HEK293 (cell line): ENCODE measurements around the gene UBE2E2.

- PRO-cap: no peak
- RRBS, 2 experiments: no CpG with 5 or more reads among the region's 3 CpGs
Observed at GRCh38 chr3:20182216-20182548, 3.8 kb downstream of the SGO1 start.

GRCh38 chr3:21042763-21043085 is 708.3 kb downstream of the ZNF385D start:
- PRO-cap: no peak
- RRBS, 2 experiments: no CpG with 5 or more reads among the region's 1 CpG

DNA sequence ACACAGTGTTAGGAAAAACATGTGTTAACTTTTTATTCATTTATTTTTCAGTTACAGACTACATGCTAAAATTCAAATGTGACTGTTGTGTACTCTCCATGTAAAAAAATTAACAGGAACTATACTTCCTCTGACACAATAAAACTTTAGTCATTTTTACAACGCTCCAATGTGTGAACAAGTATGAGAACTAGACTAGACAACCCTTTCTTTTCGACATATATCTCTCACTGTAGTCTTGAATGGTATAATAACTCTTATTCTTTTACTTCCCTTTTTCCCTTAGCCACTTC is 587.7 kb upstream of the UBE2E2 start:
- PRO-cap: no peak
- RRBS, 2 experiments: no CpG with 5 or more reads among the region's 2 CpGs

GRCh38 chr3:23202302-23202834 is 759 bp upstream of the UBE2E2 start:
- PRO-cap: no peak
- RRBS, 2 experiments: no CpG with 5 or more reads among the region's 30 CpGs

- PRO-cap: bidirectional peak, plus-strand start at chr3:23203162, minus-strand start at chr3:23202937
- RRBS, 2 experiments: 2 to 3% methylated on average over 58 to 64 of the region's 117 CpGs
Observed at GRCh38 chr3:23202835-23203929, at the start of gene UBE2E2. Gene UBE2E2 (plus strand): TSS chr3:23203327.

- PRO-cap: unidirectional peak, plus-strand start at chr3:23349236
- RRBS, 2 experiments: no CpG with 5 or more reads among the region's 2 CpGs
Observed at GRCh38 chr3:23348740-23349289, 145.7 kb downstream of the UBE2E2 start.

- PRO-cap: no peak
- RRBS, 2 experiments: no CpG with 5 or more reads among the region's 3 CpGs
Observed at GRCh38 chr3:23650624-23650892, 155.2 kb upstream of the UBE2E1 start.

DNA sequence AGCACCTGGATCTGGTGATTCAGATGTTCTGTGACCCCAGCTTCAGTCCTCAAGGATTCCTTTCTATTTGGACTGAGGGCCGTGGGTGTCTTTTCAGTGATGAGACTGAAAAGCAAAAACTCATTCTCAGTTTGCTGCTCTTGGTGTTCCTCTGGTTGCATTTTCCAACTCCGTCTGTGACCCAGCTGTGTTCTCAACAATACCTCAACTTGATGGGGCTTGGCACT is 142.6 kb upstream of the UBE2E1 start:
- PRO-cap: no peak
- RRBS, 2 experiments: no CpG with 5 or more reads among the region's 2 CpGs

DNA sequence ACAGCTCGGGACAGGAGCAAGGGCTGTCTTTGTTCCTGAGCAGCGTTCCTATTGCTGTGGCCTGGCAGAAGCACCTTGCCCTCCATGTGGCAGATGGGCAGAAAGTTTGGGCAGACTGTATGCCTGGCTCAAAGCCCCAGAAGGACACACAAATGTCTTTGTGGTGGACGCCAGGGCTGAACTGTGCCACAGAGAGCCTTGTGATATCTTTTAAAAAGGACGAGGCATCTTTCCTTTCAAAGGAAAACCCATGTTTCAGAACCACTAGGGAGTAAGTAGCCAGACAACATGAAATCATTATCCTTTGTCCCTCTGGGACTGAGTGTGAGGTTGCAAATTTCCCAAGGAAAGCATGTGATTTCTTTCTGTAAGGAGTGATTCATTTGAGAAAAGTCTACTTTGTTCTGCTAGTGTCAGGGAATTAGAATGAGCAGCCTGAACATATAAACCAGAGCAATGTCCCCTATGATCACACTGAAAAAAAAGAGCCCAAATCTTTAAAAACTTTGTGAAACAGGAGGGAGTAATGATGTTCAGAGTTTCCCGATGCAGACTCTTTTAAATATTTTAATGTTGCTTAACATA is 29.2 kb upstream of the UBE2E1 start:
- PRO-cap: no peak
- RRBS, 2 experiments: no CpG with 5 or more reads among the region's 5 CpGs

DNA sequence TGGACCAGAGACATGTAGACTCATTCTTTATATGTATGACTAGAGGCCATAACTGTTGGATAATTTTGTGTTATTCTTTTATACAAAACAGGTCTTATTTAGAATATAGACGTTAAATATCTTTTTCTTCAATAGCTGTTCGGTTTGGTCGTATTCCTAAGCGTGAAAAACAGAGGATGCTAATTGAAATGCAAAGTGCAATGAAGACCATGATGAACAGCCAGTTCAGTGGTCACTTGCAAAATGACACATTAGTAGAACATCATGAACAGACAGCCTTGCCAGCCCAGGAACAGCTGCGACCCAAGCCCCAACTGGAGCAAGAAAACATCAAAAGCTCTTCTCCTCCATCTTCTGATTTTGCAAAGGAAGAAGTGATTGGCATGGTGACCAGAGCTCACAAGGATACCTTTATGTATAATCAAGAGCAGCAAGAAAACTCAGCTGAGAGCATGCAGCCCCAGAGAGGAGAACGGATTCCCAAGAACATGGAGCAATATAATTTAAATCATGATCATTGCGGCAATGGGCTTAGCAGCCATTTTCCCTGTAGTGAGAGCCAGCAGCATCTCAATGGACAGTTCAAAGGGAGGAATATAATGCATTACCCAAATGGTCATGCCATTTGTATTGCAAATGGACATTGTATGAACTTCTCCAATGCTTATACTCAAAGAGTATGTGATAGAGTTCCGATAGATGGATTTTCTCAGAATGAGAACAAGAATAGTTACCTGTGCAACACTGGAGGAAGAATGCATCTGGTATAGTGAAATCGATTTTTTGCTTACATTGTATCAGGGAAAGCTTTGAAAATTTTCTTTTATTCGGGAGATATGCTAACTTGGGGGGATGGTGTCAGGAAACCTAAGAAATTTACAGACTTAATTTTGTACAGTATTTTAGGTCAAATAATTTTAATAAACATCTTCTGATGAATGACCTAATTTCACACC is 17.0 kb downstream of the NR1D2 start:
- PRO-cap: no peak
- RRBS, 2 experiments: no CpG with 5 or more reads among the region's 10 CpGs

DNA sequence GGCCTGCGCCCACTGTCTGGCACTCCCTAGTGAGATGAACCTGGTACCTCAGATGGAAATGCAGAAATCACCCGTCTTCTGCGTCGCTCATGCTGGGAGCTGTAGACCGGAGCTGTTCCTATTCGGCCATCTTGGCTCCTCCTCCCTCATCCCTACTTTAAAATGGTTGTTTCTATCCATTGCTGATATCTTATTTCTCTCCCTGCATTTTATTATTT is 150.2 kb downstream of the NR1D2 start:
- PRO-cap: unidirectional peak, minus-strand start at position 159 of the sequence
- RRBS, 2 experiments: no CpG with 5 or more reads among the region's 6 CpGs

DNA sequence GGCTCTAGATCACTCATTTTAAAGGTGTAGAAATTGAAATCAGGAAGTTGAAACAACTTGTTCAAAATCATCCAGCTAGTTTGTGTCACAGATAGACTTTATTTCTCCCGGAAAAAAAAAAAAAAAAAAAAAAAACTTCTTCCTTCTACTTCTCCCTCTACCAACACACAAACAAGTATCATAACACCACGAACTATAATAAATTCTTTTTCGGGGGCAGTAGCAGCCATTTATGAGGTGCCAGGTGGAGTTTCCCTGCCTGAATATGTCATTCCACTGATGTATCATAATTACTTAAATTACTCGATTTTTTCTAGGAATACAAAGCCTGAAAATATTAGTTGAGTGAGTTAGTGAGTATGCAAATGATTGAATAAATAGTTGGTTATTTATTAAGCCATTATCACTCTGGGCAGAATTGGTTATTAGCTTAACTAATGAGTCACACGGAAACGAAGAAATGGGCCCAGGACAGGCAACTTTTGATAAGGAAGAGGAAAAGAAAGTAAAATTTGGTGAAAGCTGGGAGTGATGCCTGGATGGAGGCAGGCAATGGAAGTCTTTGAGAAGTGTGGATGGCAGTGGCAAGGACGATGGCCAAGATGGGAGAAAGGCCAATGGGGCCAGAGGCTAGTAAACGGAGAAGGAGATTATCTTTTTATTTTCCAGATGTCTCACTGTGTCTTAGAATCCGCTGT is 315.8 kb upstream of the THRB start:
- PRO-cap: no peak
- RRBS, 2 experiments: no CpG with 5 or more reads among the region's 9 CpGs

DNA sequence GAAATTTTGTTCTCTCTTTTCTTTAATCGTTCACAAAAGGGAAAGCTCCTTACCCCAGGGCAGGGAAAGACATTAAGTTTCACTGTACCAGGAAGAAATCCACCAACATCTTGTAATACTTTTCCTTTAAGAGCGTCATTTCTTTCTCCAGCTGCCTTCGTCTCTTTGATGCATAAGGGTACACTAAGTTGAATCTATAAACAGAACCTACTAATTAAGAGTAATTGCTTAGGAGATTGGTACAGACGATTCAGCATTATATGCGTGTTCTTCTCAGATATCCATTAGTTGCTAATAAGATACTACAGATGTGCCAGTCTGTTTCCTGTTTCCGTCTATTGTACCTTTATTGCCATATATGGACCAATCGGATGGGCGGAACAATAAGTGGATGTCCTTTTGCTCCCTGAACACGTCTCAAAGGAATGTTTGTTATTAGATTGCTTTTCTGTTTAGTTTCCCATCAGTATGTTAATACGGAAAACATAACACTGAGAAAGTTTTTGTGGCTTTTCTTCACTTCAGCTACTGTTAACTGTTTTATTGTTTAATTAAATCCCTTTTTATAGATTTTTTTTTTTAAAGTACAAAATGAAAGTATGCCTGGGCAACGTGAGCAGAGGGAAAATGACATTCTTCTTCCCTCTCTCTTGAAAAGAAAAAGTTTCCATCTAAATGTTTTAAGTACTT is 276.6 kb upstream of the RARB start:
- PRO-cap: no peak
- RRBS, 2 experiments: no CpG with 5 or more reads among the region's 11 CpGs

DNA sequence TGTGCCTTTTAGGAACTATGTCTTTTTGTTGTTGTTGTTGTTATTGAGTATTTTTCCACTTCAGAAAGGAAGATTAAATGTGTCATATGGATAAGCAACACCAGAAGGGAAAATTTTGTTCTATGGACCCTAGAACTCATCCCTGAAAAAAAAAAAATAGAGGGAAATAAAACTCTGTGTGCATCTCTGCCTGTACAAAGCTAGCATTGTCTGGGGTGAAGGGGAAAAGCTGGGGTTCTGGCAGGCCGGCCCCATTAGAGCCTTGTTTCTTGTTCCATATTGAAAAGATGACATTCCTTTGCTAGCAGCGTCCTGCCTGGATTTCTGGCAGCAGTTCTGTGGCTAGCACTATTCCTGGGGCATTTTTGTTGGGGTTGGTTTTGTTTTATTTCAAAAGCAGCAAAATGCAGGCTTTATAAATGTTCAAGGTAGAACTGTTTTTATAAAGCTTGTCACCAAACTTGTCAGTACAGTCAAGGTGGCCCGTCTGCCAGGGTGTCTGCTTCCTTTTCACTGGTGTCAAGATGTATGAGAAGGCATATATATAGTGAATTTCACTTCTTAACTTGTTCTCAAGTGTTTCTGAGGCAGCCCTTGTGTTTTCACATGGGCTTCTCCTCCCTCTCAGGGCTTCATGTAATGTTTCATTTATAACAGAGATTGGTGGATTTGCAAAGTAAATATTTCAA is 45.2 kb downstream of the RARB start:
- PRO-cap: no peak
- RRBS, 2 experiments: no CpG with 5 or more reads among the region's 3 CpGs

GRCh38 chr3:25486979-25487242 is 58.8 kb downstream of the RARB start:
- PRO-cap: no peak
- RRBS, 2 experiments: no CpG with 5 or more reads among the region's 4 CpGs

DNA sequence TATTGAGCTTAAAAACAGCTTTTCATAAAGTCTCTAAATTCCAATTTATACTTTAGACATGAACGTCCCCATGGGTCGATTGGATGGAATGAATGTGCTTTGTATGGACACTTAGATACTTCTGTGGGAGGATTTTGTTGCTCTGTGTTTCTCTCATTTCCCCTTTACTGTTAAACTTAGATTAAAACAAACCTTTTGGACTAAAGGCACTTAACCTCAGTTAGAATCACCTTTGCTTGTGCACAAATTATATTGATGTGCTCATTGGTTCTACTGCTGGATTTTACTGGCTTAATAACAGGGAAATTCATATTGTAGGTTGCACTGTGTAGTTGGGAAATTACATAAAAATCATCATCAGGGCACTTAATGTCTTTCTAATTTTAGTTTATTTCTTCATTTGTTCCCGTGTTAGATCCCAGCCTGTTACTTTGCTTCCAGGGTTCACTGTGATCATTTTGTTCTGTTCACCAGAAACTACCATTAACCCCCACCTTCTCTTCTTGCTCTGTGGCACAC is 80.2 kb downstream of the RARB start:
- PRO-cap: no peak
- RRBS, 2 experiments: no CpG with 5 or more reads among the region's 3 CpGs

- PRO-cap: no peak
- RRBS, 2 experiments: no CpG with 5 or more reads among the region's 4 CpGs
Observed at GRCh38 chr3:25614974-25615892, 49.5 kb downstream of the TOP2B start.

DNA sequence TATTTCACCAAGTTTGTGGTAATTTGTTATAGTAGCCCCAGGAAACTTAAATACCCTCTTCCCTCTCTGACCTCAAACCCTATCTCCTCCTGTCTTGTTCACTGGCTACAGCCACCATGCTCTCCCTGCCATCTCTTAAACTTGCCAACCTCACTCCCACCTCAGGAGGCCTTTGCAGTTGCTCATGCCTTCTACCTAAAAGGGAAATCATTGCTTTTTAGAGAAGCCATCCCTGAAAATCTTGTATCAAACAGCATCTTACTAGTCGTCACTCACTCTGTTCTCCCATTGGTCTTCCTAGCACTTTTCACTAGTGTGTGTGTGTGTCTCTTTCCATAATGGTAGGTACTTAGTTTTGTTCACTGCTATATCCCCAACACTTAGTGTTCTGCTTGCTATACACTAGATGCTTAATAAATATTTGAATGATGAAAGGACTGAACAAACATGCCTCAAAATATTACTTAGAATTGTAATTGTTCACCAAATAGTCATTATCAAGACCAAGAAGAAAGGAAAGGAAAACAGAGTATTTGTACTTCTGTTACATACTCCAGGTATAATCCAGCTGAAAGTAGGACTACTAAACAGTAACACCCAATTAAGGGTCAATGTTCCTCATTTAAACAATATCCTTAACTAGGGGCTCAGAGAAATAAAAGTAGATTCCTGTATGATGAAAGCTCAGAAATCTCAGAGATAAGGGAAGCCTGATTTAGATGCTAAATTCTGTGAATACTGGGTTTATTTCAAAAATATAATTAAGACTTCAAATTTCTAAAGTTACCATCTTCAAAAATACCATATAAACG is 39.8 kb downstream of the NGLY1 start:
- PRO-cap: no peak
- RRBS, 2 experiments: no CpG with 5 or more reads among the region's 2 CpGs

DNA sequence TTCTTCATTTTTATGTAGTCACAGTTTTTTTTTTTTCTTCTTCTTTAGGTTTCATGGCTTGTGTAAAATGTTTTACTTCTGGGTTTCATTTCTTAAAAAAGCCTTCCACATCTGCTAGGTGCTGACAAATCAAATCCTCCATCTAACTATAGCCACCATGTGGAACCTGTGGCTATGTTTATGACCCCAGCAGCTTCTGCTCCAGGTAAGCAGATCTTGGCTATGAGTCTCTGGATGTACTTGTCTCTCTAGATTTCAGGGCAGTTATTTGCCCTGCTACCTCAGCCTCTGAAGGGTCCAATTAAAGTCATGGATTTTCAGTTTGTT is 44.5 kb downstream of the OXSM start:
- PRO-cap: no peak

DNA sequence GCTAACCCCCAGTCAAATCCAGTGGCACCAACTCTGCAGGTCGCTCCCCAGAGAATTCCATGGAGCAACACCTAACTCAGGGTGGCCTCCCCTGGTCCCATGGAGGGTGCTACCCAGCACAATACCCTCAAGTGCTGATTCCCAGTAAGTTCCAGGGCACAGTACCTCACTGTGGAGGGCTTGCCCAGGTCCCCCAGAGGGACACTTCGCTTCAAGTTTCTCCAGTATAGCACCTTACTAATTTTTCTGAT is 231.1 kb downstream of the NEK10 start:
- PRO-cap: no peak
- RRBS, 2 experiments: no CpG with 5 or more reads among the region's 2 CpGs